ENCODE results near the gene RAD52.

DNA sequence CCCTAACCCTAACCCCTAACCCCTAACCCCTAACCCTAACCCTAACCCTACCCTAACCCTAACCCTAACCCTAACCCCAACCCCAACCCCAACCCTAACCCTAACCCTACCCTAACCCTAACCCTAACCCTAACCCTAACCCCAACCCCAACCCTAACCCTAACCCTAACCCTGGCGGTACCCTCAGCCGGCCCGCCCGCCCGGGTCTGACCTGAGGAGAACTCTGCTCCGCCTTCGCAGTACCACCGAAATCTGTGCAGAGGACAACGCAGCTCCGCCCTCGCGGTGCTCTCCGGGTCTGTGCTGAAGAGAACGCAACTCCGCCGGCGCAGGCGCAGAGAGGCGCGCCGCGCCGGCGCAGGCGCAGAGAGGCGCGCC is 56.2 kb upstream of the IQSEC3 start:
- RRBS, result no CpG with 5 or more reads among the region's 27 CpGs

DNA sequence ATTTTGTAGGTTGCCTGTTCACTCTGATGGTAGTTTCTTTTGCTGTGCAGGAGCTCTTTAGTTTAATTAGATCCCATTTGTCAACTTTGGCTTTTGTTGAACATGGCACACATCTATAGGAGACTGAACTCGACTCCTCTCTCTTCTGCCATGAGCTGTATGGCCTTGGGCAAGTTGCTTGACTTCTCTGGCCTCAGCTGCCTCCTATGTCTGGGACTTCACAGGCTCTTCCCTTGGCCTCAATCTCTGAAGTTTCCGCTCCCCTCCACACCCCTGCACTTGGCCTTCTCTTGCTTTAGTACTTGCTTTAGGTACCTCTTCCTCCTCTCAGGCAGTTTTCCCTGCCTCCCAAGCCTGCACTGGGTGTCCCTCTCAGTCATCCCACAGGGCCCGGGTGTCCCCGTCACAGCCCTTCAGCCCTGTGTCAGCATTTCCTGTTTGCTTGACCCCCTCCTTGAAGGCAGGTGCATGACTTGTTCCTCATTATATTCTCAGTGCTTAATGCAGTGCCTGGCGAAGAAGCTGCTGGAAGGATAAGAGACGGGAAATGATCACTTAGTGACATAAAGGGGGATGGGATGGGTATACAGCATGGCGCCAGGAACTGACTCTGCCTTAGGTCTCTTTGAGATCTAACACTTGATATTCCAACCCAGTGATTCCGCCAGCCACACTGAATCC is 61.4 kb downstream of the IQSEC3 start:
- RRBS, result no CpG with 5 or more reads among the region's 8 CpGs

GRCh38 chr12:462617-463504 is 3.1 kb downstream of the B4GALNT3 start:
- RRBS, result no CpG with 5 or more reads among the region's 7 CpGs

GRCh38 chr12:569586-570413 is 93.4 kb downstream of the NINJ2 start:
- RRBS, result 2% methylated on average over 3 of the region's 47 CpGs

DNA sequence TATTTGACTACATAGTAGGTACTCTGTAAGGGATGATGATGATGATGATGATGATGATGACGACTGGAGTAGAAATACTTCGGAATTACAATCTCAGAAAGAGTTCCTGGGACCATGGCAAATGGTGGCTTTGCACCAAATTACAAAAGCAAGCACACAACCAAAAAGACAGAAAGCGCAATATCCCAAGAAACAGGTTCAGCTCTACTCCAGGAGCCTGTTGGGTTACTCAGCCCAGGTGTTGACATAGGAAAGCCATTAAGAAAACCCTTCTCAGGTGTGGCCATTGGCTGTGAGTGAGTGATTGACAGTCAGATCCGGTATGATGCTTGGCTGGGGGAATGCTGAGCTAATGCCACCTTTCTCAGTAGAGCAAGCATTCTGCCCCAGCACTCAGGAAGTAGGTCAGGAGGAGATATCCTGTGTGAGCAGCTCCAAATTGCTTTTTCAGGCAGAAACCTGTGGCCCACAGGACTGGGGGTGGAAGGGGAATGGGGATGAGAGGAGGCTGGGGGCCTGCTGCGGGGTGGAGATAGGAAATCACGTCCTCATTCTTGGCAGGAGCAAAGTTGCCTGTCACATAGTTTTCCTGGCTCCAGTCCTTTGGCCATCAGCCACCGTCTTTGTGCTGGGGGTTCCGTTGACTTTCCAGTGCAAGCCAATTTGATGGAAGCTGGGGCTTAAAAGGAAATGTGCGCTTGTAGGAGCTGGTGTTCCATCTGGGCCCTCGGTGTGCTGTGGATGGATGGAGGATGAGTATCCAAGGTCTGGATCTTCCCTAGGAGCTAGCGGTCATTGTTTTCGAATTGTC is 55.7 kb downstream of the NINJ2 start:
- RRBS, result no CpG with 5 or more reads among the region's 12 CpGs

DNA sequence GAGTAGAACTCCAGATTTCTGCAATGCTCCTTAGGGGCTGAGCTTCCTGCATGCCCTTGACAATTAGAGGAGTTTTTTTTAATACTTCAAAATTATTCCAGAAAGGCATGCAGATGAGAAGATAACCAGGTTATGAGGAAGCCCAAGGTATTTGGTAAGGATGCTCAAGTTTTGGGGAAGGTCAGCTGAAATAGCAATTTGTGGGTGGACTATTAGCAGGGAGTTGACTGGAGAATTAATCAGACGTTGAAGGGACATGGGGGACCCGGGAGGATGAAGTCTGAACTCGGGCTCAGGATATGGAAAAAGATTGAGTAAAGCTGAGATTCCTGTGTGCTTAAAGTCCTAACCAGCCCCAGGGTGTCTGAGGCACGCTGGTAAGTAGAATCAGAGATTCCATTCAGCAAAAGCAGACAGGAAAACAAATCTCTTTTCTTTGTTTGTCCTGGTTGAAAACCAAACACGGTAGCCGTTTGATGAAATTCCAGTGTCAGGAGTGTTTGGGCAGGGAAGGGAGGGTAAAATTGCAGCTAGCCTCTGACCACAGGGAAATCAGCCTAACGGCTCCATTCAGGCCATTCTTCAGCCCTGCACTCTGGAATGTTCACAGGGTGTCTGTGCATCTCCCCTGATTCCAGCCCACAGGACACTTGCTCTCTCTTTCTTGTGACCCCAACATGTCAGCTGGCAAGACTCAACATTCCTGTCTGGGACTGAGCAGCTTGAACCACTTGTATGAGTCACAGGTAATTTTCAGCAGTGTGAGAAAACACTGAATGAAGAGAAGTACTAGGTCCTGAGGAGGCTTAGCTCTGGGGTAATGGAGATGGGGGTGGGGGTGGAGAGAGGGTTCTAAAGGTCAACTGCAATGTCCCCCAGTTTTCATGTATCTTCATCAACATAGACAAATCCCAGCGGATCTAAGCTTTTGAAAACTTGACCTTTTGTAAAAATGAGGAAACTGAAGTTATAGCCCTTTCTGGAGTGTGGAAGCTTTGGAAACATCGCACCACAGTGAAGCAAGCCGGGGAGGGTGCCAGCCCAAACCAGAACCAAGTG is 31.0 kb downstream of the NINJ2 start:
- RRBS, result 90% methylated on average over 1 of the region's 10 CpGs

DNA sequence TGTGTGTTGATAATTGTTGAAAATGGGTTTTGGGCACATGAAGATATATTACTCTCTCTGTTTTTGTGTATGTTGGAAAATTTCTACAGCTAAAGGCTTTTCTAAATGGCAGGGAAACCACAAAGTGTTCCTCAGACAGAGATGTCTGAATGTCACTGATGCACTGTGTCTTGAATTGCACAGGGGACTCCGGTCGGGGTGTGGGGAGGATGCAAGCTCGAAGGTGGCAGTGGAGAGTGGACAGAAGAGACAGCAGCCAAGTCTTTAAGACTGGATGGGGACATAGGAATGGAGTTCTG is 8.8 kb upstream of the NINJ2 start:
- RRBS, result no CpG with 5 or more reads among the region's 3 CpGs

GRCh38 chr12:751500-752216 is 721 bp upstream of the WNK1 start:
- RRBS, result no CpG with 5 or more reads among the region's 17 CpGs

- RRBS, result no CpG with 5 or more reads among the region's 20 CpGs
Measured at GRCh38 chr12:752217-752513, 214 bp upstream of the WNK1 start.

DNA sequence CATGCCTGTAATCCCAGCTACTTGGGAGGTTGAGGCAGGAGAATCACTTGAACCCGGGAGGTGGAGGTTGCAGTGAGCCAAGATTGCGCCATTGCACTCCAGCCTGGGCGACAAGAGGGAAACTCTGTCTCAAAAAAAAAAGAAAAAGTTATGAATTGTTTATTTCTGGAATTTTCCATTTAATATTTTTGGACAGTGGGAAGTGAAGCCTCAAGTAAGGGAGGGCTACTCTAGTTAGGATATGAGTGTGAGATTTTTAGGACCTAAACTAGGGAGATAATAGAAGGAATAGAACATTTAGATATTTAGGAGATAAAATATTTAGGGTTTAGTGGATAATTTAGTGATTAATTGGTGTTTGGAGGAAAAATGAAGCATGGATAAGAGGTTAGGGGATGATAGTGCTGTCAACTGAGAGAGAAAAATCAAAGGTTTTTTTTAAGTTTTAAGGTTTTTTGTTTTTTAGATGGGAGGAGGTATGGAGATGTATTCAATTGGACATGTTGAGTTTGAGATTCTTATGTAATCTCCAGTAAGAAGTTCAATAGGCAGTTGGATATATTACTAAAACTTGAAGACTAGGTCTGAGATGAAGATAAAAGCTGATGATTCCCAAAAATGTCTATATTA is 11.2 kb downstream of the WNK1 start:
- RRBS, result no CpG with 5 or more reads among the region's 3 CpGs

GRCh38 chr12:833641-834425 is 81.5 kb downstream of the WNK1 start:
- RRBS, result no CpG with 5 or more reads among the region's 2 CpGs

DNA sequence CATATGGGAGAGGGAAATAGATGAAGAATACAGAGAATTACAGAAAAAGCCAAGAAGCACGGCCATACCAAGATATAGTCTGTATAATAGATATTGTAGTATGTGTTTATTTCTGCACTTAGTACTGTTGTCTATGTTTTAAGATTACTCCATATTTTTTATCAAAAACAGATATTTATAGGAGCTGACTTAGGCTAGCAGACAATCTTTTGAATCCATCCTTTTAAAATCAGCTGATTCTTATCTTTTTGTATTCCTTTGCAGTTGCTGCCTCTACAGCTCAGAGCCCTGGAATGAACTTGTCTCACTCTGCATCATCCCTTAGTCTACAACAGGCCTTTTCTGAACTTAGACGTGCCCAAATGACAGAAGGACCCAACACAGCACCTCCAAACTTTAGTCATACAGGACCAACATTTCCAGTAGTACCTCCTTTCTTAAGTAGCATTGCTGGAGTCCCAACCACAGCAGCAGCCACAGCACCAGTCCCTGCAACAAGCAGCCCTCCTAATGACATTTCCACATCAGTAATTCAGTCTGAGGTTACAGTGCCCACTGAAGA is 65.0 kb downstream of the RAD52 start:
- RRBS, result no CpG with 5 or more reads among the region's 2 CpGs

GRCh38 chr12:908462-909600 is 40.7 kb downstream of the RAD52 start:
- RRBS, result no CpG with 5 or more reads among the region's 9 CpGs

GRCh38 chr12:910286-911431 is 38.8 kb downstream of the RAD52 start:
- RRBS, result no CpG with 5 or more reads among the region's 7 CpGs

DNA sequence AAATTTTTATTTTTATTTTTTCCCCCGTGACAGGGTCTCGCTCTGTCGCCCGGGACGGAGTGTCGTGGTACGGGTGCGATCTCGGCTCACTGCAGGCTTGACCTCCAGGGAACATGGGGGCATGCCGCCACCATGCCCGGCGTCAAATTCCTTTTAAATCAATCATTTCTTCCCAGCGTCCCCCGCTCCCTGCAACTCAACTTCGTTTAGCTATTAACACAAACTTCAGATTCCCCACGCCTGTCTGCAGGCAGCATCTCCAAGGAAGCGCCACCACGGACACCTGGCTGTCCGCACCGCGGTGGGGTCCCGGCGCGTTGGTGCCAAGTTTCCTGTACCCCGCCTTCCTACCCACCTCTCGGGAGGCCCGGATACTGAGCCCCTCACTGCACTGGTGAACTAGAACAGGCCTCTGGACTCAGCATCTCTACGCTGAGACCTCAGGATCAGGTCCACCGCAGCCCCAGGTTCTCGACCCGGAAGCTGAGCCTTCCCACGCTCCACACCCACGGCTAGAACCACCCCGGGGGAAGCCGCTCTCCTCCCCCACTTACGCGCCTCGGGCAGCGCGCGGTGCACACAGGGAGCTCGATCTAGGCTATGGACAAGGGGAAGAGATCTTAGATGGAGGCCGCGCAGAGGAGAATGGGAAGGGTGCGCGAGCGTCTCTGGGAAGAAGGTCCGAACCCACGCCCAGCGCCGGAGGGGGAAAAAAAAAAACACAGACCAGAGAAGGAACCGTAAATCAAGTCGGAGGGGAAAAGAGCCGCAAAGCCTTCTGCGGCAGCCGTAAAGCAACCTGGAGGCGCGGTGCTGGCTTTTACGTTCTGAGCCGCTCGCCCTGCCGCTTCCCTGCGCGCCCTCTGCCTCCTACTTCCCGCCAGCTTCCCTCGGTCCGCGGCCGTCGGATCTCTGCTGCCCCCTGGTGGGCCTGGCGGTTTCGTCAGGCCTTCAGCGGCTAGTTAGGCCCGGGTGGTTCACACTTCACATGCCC is at the start of gene RAD52:
RAD52 (minus strand) TSS at position 647 of the 994 bp plus-strand sequence.
- RRBS, result 2% methylated on average over 18 of the region's 74 CpGs

DNA sequence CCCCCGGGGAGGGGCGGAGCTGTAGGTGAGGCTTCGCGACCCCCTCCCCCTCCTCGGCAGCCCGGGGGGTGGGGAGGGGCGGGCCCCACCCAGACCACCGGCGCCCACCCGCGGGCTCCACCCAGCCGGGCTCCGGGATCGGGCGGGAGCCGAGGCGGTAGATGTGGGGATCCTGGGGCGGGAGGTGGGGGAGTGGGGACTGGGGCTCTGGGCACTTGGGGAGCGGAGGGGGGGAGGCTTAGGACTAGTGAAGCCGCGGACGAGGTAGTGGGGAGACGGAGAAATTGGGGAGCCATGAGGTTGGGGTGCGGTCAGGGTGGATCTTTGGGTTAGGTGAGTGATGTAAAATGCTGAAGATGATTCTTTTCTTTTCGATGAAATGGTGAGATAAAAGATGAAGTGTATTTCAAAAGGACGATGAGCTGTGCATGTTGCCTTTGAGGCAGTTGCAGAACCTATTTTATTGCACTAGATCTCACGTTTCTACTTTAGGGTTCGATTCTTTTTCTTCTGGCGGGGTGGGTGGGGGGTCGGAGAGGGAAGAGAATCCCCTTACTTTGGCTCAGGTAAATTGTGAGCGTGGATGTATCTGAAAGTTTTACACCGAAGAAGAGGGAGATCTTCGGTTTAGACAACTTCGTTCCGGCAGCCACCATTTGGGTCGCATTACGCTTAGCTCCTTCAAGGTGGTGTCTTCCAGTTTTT is 592 bp downstream of the ERC1 start:
- RRBS, result 2% methylated on average over 6 of the region's 37 CpGs

DNA sequence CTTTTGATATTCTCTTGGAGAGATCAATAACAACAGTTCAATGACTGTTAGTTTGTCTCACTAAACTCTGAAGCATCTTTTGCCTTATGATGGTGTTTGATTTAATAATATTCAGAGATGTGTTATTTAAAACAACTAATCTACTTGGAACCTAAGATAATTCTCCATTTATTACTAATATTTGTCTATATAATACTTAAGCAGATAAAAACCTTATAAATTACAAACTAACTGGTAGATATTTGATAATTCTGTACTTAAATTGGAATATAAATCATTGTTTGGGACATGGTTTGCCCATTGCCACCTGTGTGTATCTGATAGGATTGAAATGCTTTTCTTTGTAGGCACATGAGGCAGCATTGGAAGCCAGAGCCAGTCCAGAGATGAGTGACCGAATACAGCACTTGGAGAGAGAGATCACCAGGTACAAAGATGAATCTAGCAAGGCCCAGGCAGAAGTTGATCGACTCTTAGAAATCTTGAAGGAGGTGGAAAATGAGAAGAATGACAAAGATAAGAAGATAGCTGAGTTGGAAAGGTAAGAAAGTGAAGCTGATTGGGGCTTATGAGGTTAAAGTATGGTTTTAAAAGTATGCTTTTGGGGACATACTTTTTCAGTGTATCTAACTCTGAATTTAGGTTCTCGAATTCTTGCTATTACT is 198.6 kb downstream of the ERC1 start:
- RRBS, result no CpG with 5 or more reads among the region's 3 CpGs

DNA sequence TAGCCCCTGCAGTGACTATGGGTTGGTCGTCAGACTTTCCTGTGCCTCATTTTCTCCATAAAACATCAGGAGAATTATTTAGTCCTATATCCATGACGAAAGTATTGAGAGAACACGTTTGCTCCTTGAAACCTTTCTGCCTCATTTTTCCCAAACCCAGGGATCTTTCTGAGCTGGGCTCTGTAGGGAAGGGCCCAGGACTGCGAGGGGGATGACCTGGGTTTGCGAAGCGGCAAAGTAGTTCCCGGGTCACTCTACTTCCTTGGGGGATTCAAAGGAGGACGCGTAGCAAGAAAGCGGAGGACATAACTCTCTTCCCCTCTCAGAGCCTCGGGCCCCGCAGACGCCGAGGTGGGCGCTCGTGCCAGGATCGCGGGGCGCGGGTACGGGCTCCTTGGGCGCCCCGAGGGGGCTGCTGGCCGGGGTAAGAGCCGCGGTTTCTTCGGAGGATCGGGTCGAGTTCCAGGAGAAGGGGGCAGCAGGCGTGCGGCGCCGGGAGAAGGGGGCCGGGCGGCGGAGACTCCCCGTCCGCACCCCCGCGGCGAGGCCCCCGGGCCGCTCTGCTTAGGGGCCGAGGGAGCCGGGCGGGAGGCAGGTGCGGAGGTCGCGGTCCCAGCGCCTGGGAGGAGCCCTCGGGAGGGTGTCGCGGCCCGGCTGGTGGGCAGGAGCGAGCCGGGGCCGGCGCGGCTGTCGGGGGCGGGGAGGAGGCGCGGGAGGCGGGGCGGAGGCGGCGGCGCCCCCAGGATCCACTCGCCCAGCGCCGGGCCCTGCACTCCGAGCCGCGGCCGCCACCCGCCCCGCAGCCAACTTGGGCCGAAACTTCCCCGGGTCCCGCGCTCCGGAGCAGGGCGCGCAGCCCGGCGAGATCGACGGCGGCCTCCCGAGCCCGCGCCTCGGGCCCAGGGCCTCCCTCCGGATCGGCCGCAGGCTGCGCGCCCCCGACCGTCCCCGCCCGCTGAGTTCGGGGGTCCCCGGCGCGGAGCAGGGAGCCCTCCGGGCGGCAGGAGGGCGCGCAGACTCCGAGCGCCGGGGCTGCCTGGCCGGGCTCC is 64.5 kb downstream of the FBXL14 start:
- RRBS, result 2% methylated on average over 56 of the region's 114 CpGs

DNA sequence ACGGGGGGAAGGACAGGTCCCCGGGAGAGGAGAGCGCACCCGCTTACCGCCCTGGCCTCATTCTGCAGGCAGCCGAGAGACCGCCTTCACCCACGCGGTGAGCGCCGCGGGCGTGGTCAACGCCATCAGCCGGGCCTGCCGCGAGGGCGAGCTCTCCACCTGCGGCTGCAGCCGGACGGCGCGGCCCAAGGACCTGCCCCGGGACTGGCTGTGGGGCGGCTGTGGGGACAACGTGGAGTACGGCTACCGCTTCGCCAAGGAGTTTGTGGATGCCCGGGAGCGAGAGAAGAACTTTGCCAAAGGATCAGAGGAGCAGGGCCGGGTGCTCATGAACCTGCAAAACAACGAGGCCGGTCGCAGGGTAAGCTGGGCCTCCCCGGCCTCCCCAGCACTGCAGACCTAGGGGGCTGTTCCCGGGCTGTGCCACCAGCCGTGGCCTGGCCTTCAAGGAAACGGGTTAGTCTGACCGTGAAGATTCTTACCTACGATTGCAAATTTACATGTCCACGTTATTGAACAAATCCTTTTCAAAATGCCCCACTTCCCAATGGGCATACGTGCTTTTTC is 10.7 kb downstream of the WNT5B start:
- RRBS, result 67% methylated on average over 20 of the region's 43 CpGs

DNA sequence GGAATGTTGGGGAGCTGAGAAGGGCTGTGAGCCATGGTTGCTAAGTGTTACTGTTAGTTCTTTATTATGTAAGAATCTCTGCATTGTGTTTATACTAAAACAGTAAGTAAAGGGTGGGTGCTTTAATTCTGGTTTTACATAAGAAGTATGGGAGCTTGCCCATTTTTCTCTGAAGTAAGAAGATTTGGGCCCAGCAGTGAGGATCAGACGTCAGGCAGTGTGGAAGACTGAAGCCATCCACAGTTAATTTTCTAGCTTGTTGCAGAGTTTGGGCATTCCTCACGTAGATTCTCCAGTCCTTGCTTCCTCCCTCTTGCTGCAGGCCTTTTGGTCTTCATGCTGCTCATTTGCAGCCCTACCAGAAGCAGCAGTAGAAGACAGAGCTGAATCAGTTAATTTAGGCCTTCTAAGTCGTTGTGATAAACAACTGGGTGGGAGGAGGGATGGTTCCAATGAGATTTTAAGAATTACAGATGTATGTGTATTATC is 21.4 kb downstream of the WNT5B start:
- RRBS, result no CpG with 5 or more reads among the region's 3 CpGs